Colonic mucosa (tissue), 1 donor: ENCODE results near the genes MUC3A, AP1S1 and NAT16.

- PRO-cap: no peak
Observed at GRCh38 chr7:100705168-100705803, 635 bp upstream of the POP7 start.

GRCh38 chr7:100711443-100711838 is 5.5 kb downstream of the POP7 start:
- PRO-cap: no peak

DNA sequence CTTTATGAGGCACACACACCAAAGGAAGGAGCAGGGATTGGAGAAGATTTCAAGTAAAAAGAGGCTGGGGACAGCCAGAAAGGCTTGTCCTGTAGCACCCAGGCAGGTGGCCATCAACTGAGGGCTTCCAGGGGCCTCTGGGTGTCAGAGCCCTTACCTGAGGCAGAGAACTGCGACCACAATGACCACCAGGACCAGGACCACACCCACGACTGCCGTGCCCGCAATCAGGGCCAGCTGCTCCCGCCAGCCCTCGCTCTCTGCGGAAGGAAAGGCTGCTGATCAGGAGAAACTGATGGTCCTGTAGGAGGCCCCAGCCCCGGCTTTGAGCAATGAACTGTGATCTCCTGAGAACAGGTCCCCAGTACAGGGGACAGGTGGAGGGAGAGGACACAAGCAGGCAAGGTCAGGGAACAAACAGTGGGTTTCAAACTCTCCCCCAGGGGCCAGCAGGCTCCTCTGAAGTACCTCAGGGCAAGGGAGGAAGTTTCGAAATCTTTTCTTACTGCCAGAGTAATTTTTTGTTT is 13.5 kb downstream of the EPHB4 start:
- PRO-cap: no peak

- PRO-cap: no peak
Observed at GRCh38 chr7:100817085-100817553, 10.2 kb downstream of the EPHB4 start.

GRCh38 chr7:100949053-100949707 is at the start of gene MUC3A:
Gene MUC3A (plus strand): TSS chr7:100949534.
- PRO-cap: bidirectional peak, plus-strand start at chr7:100949534, minus-strand start at chr7:100949431

DNA sequence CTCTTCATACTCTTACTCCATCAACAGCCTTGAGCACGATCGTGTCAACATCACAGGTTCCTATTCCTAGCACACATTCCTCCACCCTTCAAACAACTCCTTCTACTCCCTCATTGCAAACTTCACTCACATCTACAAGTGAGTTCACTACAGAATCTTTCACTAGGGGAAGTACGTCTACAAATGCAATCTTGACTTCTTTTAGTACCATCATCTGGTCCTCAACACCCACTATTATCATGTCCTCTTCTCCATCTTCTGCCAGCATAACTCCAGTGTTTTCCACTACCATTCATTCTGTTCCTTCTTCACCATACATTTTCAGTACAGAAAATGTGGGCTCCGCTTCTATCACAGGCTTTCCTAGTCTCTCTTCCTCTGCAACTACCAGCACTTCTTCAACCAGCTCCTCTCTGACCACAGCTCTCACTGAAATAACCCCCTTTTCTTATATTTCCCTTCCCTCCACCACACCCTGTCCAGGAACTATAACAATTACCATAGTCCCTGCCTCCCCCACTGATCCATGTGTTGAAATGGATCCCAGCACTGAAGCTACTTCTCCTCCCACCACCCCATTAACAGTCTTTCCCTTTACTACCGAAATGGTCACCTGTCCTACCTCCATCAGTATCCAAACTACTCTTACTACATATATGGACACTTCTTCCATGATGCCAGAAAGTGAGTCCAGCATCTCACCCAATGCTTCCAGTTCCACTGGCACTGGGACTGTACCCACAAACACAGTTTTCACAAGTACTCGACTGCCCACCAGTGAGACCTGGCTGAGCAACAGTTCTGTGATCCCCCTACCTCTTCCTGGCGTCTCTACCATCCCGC is 9.5 kb upstream of the MUC12 start:
- PRO-cap: no peak

GRCh38 chr7:100975330-100975986 is 6.1 kb downstream of the MUC12 start:
- PRO-cap: bidirectional peak, plus-strand start at chr7:100975525, minus-strand start at chr7:100975419

- PRO-cap: no peak
Observed at GRCh38 chr7:101065958-101066735, 19.1 kb upstream of the TRIM56 start.

GRCh38 chr7:101133617-101133967 is 6.7 kb downstream of the SERPINE1 start:
- PRO-cap: no peak

- PRO-cap: no peak
Observed at GRCh38 chr7:101136765-101137432, 10.0 kb downstream of the SERPINE1 start.

DNA sequence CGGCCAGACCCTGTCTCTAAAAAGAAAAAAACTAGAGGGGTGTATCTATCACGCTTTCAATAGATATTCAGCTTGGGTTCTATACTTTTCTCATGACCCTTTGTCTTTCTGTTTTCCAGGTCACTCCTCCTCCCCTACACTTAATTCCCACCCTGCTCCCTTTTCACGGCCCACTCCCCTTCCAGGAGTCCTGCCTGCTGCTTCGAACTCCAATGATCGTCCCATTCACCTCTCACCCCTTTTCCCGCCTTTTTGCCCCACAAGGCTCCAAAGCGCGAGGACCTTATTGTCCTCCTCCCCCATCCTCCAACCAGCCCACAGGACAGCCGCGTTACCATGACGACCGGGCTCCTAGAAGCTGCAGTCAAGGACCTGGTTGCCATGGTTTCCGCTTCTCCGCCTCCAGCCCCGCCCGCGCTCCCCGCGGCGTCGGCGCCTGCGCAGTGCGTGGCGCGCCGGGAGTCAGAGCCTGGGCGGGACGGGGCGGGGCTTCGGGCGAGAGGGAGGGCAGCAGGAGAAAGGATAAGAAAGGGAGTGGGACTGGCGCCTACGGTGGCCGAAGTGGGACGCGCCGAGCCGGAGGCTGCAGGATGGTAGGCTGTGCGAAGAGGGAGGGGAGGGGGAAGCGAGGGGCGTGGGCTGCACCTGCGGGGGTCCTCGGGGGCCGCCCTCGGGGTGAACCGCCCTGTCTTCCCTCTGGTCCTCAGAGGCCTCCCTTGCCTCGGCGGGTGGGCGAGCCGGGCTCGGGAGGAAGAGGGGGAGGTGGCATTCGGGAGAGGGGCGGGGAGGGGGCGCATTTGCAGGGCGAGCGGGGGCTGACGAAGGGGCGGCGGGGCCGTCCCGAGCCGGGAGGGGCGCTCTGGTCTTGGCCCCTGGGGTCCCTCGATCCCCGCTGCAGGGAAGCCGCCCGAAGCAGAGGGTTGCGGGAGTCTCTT is at the start of gene AP1S1:
Gene AP1S1 (plus strand): TSS at position 552 of the 935 bp plus-strand sequence.
- PRO-cap: unidirectional peak, plus-strand start at position 552 of the sequence

GRCh38 chr7:101164017-101164955 is 1.1 kb downstream of the VGF start:
- PRO-cap: no peak

DNA sequence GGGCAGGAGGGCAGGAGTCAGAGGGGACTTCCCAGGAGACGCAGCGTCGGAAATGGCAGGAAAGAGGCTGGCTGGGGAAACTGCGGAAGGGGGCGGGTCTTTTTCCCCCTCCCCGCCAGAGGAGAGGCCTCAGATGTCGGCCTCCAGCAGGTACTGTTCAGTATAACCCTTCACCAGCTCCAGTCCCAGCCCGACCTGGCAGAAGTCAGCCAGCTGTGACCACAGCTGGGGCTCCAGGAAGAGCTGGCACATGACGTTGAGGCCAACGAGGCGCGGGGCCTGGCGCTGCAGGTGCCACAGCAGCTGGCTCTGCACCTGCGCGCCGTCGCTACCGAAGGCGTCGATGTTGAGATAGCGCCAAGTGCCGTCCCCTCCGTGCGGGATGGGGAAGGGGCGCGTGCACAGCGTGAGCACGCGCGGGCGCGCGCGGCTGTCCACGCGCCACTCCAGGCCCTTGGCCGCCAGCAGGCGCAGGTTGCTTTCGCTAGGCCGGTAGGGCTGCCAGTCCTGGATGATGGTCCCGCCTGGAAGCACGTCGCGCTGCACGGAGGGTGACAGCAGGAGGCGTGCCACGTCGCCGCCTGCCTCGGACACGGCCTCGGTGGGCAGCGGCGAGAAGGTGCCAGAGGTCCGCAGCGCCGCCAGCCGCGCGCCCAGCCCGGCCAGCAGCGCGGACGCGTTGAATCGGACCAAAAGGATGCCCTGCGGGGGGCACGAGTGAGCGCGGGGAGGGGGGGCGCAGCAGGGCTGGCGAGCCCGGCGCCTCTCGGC is 6.8 kb upstream of the VGF start:
- PRO-cap: no peak

DNA sequence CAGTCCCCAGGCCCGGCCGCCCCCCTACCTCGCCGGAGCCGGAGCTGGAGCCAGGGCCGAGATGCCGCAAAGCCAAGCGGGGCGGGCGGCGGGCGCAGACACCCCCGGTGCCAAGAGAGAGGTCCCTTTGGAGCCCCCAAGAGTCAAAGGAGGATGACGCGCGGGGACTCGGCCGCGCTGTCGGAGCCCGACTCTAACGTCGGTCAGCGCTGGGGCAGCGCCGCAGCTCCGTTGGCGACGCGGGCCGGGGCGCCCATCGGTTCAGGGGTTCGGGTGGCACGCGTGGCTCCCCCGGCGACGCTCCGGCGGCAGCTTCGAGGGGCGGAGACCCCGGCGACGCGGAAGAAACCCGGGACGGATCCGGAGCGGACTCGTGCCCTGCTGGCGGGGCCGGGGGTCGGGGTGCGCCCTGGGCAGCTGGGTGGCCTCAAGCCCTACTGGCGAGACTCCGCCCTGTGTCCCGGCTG is at the start of gene NAT16:
Gene NAT16 (minus strand): TSS at position 280 of the 467 bp plus-strand sequence.
- PRO-cap: no peak

DNA sequence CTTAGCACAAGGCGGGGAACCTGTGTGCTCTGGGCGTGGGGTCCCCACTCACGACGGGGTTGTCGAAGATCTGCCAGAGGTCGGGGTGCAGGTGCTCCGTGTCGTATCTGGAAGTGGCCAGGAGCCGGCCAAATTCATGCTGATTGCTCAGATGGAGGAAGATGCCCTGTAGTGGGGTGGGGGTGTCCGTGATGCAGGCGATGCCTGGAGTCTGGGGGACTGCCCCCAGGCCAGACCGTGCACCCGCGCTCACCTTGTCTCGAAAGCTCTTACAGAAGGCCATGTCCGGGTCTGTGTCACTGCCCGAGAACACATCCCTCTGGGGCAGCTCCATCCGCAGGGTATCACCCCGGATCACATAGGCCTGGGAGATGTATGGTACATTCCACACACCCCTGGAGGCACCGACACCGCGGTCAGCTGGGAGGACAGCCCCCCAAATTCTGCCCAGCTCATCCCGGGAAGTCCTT is 7.1 kb downstream of the PLOD3 start:
- PRO-cap: no peak

DNA sequence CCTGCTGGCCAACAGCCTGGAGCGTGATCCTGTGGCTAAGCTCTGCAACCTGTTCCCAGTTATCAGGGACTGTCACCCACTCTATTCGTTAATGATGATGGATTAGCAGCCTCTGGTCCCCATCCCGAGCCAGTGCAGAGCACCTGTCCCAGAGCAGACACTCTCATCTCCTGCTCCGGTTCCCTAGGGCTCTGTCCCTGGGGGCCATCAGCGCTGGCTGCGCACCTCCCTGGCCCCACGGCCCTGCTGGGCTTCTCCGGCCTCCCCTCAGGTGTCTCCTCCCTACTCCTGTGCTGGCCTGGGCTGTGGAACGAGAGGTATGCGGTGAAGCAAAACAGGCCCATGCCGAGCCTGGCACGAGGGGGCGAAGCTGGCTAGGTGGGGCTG is 1.1 kb upstream of the CLDN15 start:
- PRO-cap: no peak

DNA sequence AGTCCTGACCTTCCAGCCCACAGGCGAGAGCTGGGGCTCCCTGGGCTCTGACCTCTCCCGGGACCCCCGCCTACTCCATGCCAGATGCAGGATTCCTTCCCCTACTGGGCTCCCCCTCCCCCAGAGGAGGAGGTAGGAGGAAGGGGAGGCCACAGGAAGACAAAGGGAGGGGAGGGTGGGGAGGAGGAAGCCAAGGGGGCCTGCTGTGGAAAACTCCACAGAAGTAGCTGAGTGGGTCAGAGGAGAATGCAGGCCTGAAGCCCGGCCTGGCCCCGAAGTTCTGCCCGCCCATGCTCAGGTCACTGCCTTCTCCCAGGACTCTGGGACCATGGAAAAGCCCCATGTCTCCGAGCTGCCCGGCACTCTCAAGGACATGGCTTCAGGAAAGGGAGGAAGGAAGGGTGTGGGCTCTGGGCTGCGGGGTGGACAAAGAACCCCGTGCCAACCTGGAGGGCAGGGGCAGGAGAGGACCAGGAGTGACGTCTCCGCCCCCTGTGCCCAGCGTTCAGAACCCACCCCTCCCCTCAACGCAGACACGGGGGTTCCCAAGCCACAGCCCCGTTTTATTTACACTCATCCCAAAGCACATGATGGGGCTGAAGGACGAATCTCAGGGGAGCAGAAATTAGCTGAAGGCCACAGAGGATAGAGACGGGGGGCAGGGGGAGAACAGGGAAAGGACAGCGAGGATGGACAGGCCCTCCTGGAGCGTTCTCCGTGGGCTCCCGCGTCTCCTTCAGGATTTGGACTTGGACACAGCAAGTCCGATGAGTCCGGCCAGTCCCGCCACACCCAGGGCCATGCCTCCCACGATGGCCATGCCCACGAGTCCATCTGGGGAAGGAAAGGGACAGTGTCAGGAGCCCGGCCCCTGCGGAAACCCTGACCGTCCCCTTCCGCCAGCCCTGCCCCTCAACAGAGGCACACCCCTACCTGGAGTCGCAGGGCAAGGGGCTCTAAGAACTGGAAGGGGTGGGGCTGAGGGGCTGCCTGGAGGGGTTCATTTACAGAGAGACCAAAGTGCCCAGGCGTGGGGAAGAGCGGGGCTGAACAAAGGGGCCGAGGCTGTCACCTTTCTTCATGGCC is 1.8 kb upstream of the CLDN15 start:
- PRO-cap: no peak

DNA sequence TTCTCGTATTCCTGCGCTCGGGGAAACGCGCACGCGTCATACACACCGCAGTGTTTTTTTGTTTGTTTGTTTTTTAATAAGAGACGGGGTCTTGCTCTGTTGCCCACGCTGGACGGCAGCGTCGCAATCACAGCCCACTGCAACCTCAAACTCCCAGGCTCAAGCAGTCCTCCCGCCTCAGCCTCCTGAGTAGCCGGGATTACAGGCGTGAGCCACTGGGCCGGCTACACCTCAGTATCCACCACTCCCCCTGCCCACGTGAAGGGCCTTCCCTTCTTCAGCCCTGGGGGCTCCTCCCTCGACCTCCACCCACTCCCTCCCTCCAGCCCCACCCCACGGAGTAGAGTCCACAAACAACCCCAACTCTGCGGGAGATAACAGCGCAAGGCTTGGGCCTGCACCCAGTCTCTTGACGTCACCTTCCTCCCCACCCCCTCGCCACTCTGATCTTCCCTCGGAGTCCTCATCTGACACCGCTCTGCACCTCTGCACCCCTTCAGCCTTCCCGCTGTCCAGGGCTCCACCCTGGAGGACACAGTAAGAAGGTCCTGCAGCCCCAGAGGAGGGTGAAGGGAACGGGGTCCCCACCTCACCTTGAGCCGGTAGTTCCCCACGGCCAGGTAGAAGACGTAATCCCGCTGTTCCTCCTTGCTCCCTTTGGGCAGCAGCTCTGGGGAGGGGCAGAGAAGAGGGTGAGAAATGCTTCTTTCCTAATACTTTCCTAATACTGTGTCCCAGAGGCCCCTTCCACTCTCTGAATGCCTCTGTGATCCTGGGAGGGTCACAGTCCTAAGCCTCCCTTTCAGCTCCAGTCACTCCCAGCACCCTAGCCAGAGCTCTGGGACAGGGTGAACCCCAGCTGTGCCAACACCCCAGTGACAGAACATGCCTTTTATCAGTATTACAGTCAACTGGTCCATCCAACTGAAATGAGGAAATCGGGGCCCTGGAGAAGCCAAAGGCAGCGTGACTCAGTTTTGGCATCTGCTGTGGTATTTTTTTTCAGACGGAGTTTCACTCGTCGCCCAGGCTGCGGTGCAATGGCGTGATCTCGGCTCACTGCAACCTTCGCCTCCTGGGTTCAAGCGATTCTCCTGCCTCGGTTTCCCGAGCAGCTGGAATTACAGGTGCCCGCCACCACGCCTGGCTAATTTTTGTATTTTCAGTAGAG is 3.0 kb upstream of the CLDN15 start:
- PRO-cap: no peak

- PRO-cap: no peak
Observed at GRCh38 chr7:101363343-101364418, 1.0 kb downstream of the COL26A1 start.

- PRO-cap: unidirectional peak, minus-strand start at chr7:101717779; bidirectional peak, plus-strand start at chr7:101717899, minus-strand start at chr7:101717779; bidirectional peak, plus-strand start at chr7:101718295, minus-strand start at chr7:101718111
Observed at GRCh38 chr7:101717677-101718403, 88.7 kb upstream of the MYL10 start.